Temporal lobe (tissue), 2 donors: ENCODE data around the genes TENT4B, BRD7 and SNX20.

DNA sequence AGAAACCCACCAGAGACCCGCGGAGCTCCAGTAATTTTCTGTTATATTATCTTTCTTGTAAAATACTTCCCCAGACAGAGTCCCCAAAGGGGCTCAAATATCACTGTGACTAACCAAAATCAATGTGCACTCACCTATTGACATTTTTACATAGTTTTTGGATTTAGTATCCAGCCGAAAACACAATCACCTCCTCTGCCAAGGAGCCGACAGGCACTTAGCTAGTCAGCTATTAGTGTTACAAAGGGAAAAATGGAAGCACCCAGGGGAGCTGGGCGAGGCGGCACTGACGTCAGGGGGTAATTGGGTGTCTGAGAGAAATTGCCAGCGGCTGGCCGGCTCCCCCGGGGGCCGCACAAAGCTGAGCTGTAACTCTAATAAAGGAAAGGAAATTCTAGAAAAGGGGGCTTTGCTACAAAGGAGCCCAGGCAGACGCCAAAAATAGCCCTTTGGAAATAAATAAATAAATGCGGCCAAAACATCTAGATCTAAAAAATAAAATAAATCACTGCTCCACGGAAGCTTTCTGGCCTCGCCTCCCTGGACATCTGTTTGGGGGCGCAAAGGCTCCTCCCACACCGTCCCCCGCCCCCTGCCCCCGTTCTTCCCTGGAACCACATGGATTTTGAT is 156.9 kb downstream of the ZNF423 start:
- RAMPAGE, long total RNA = no peak

- RAMPAGE, long total RNA = no peak
Measured at GRCh38 chr16:49775968-49776605, 79.8 kb downstream of the ZNF423 start.

- RAMPAGE, long total RNA = no peak
Measured at GRCh38 chr16:49835177-49835612, 20.7 kb downstream of the ZNF423 start.

- RAMPAGE, long total RNA = no peak
Measured at GRCh38 chr16:49857588-49858188, 1.8 kb upstream of the ZNF423 start.

DNA sequence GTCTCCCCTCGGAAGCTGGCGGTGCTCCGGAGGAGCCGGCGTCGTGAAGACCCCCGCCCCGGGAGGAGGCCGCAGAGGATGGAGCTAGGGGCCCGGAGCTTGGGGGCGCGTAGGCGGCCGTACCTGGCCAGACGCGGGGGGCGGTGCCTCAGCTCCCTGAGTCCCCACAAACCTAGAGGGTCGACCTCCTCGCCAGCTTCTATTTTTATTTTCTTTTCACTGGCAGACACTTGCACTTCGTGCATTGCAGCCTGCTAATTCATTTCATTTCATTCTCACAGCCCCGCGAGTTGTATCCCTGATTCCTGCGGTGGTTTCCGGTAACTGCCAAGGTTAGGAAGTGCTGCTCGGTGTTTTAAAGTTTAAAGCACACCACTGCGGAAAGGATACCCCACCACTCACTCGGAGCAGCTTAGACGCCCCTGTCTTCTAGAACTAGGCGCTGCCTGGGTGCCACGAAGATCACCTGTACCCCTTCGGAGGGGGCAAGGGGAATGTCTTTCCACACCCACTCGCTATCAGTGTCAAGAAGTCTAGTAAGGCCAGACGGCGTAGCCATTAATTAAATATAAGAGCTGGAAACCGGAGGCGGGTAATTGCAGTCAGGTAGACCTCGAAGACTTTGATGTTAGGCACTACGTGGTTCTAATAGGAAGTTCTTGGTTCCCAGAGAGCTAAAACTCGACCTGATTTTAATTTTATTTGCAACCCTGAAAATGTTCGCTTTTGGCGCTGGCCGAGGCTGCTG is 519 bp downstream of the CNEP1R1 start:
- RAMPAGE, long total RNA = no peak

GRCh38 chr16:50039145-50039705 is 14.2 kb downstream of the CNEP1R1 start:
- RAMPAGE, long total RNA = no peak

GRCh38 chr16:50152280-50153323 is at the start of gene TENT4B:
Gene TENT4B (plus strand): TSS chr16:50153306.
- RAMPAGE, long total RNA = no peak

GRCh38 chr16:50229033-50229855 is 37.1 kb upstream of the ADCY7 start:
- RAMPAGE, long total RNA = no peak

- RAMPAGE, long total RNA = no peak
Measured at GRCh38 chr16:50244186-50244843, 22.0 kb upstream of the ADCY7 start.

GRCh38 chr16:50275511-50275931 is 9.2 kb downstream of the ADCY7 start:
- RAMPAGE, long total RNA = no peak

- RAMPAGE, long total RNA = no peak
Measured at GRCh38 chr16:50301144-50302144, 35.1 kb downstream of the ADCY7 start.

- RAMPAGE, long total RNA = no peak
Measured at GRCh38 chr16:50333381-50333864, 35.4 kb downstream of the BRD7 start.

GRCh38 chr16:50368564-50369233 is at the start of gene BRD7:
Gene BRD7 (minus strand): TSS chr16:50368988.
- RAMPAGE, long total RNA = no peak

DNA sequence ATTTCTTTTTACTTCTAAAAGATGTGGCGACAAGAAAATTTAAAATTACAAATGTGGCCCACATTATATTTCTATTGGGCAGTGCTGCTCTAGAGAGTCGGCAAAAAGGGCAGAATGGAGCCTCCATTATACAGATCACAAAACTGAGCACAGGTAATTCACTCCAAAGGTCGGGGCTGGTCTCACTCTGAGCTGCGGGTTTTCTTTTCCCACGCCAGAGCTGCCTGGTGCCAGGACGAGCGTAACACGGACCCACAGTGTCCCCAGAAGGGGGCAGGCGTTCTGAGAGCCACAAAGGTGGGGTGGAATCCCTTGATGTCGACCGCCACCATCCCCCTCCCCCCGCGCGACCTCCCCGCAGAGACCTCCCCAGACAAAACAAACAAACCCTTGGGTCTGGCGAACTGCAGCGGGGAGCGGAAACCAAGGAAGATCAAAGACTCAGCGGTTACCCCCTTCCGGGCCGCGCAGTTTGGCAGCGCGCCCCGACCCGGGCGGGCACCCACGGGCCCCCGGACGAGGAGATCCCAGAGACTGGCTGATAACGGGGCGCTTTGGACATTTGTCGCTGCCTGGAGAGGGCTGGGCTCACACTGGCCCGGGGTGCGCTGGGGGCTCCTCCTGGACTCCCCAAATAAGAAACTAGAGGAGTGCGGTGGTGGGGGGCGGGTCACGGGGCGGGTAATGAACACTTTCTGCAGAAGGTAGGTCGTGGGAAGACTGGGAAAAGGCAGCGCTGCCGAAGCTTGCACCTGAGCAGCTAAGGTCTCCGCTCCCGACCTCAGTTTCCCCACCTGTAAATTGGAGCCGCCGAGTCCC is 741 bp upstream of the NKD1 start:
- RAMPAGE, long total RNA = no peak

DNA sequence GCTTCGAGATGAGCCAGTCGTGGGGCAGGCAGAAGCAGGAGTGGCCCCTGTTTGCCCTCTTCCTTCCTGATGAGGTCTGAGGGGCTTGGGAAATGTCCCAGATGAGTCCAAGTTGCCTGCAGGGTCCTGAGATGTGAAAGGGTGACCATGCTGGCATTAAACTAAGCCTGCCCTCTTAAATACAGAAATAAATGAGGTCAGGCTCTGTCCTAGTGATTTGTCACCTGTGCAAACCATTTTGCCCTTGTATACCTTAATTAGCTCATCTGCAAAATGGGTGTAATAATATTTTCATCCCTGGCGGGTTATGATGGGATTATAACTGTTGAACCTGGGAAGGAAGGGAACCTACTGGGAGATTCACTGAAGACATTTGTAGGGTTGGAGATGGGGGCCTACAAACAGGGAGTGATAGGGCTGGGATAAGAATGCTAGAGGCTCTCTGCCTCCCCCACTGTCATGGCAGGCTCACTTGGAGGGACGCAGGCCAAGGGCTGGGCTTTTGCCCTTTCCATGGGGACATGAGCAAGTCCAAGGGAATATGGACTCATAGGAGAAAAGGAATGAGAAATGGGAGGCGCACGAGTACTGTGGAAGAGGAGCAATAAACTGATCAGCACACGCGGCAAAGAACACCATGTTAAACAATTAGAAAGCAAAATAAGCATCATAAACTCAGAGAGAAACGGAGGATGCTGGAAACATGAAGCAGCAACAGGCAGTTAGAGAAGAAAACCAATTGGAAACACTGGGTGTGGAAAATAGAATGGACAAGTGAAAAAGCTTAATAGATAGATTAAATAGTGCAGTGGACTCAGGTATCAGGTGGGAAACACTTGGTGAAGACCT is 4.4 kb downstream of the NKD1 start:
- RAMPAGE, long total RNA = no peak

DNA sequence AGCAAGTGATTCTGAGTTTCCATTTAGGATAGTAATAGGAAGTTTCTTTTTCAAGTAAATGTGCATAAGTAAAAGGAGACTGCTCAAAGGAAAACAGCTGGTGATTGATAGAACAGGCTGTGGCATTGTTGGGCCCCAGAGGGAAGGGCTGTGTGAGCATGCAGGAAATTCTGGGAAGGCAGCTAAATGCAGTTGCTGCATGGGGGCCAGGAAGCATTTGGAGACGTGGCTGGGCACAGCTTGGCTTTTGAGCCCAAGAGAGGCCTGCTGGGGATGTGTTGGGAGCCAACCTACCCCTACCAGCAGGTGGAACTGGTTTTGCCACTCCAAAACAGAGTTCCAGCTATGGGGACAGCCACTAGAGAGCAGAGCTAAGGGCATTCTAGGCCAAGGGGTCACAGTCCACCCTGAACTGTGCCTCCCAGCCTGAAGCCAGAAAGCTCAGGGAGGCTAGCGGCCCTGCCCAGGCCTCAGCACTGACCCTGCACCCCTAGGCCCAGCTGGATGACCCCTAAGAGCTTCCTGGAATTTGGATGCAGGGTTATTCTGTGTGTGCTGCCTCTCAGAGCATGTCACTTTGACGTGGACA is 12.5 kb downstream of the SNX20 start:
- RAMPAGE, long total RNA = no peak

- RAMPAGE, long total RNA = no peak
Measured at GRCh38 chr16:50681073-50681607, at the start of gene SNX20. Gene SNX20 (minus strand): TSS chr16:50681312.

GRCh38 chr16:50681613-50681982 is 486 bp upstream of the SNX20 start:
- RAMPAGE, long total RNA = no peak

DNA sequence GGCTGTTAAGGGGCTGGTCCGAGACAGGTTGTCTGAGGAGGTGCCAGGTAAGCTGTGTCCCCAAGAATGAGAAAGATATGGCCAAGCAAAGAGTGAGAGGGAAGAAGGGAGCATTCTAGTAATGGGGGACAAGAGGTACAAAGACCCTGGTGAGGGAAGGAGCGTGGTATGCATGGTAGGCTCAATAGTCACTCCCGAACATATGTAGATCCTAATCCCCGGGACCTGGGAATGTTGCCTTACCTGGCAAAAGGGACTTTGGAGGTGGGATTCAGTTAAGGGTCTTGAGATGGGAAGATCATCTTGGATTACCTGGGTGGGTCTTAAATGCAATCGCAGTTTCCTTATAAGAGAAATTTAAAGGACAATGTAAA is 7.1 kb upstream of the CYLD start:
- RAMPAGE, long total RNA = no peak

DNA sequence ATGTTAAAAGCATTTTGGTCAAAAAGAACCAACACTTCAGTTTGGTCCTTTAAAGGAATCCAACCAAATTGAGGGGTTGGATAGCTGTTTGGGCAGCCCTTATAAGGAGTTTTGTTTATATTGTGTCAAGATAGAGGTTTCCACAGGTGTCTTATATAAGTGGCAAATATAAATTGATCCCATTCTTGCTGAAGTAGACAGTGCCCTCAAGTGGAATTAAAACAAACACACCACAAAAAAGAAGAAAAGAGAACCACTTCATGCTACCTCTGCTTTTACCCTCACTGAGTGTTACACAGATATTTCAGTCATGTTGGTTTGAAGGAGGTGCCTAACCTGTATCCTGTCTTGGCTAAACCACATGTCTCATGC is 5.7 kb downstream of the CYLD start:
- RAMPAGE, long total RNA = no peak